Mammary epithelial cell (primary cell): ENCODE measurements around a stretch of chr20.

DNA sequence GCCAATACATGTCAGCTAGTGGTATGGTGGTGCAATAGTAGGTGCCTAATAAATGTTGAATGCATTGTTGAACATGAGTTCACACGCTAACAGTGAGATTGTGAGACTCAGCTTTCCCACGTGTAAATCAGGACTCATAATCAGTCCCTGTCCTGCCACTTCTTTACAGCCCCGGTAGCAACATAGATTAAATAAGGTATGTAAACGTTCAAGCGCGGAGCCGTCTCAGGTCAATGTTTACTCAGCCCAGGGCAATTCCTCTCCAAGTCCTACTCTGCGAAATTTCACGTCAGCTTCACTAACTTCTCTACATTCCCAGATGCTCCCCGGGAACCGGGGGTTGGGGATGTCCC, 728 bp upstream of the TP53INP2 start:
- CAGE, long polyA plus RNA: no peak
- RRBS: no CpG with 5 or more reads among the region's 11 CpGs

DNA sequence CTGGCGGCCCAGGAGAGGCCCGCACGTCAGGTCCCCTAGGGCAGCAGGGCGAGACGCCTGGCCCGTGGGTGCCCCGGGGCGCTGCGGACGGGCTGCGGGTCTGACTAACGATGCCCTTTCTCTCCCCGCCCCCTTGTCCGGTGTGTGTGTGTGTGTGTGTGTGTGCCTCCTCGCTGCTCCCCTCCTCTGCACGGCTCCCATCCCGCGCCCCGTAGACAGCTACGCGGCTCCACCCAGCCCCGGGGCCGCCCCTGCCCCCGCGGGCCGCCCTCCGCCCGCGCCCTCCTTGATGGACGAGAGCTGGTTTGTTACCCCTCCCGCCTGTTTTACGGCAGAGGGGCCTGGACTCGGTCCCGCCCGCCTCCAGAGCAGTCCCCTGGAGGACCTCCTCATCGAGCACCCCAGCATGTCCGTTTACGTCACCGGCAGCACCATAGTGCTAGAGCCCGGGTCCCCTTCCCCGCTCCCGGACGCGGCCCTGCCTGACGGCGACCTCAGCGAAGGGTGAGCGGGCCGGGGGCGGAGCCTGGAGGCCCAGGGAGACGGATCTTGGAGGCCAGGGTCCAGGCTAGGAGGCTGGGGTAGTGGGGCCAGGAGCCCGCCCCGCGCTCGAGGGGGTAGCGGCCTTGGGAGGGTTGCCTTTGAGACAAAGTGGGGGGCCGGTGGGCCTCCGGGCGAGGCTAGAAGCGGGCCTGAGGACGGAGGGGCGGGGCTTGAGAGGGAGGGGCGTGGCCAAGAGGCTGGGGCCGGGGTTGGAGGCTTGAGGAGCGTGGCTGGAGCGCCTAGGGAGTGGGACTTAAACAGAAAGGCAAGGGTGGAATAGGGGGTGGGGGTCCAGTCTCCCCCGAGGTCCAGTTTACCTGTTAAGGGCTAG, 5.1 kb downstream of the TP53INP2 start:
- CAGE, long polyA plus RNA: no peak
- RRBS: 2% methylated on average over 31 of the region's 67 CpGs

DNA sequence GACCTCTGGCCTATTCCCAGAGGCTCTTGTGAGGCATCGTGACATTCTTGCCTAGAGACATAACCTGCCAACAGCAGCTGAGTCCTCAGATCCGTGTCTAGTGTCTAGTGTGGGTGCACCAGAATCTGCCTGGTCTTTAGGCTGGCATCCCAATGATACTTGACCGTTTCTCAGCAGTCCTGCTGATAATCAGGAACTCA, 20.1 kb downstream of the TP53INP2 start:
- CAGE, long polyA plus RNA: no peak
- RRBS: no CpG with 5 or more reads among the region's 3 CpGs

- CAGE, long polyA plus RNA: no peak
Observed at GRCh38 chr20:34791548-34792104, 33.8 kb downstream of the NCOA6 start.

GRCh38 chr20:34824698-34825524, 540 bp downstream of the NCOA6 start:
- CAGE, long polyA plus RNA: no peak
- RRBS: 1% methylated on average over 45 of the region's 67 CpGs

DNA sequence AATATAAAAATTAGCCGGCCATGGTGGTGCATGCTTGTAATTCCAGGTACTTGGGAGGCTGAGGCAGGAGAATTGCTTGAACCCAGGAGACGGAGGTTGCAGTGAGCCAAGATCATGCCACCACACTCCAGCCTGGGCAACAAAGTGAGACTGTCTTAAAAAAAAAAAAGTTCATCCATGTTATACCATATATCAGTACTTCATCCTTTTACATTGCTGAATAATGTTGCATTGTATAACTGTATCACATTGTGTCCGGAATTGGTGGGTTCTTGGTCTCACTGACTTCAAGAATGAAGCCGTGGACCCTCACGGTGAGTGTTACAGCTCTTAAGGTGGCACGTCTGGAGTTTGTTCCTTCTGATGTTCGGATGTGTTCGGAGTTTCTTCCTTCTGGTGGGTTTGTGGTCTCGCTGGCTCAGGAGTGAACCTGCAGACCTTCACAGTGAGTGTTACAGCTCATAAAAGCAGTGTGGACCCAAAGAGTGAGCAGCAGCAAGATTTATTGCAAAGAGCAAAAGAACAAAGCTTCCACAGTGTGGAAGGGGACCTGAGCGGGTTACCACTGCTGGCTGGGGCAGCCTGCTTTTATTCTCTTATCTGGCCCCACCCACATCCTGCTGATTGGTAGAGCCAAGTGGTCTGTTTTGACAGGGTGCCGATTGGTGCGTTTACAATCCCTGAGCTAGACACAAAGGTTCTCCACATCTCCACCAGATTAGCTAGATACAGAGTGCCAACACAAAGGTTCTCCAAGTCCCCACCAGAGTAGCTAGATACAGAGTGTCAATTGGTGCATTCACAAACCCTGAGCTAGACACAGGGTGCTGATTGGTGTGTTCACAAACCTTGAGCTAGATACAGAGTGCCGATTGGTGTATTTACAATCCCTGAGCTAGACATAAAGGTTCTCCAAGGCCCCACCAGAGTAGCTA, 21.5 kb downstream of the ACSS2 start:
- CAGE, long polyA plus RNA: no peak
- RRBS: no CpG with 5 or more reads among the region's 13 CpGs

- CAGE, long polyA plus RNA: no peak
- RRBS: no CpG with 5 or more reads among the region's 2 CpGs
Observed at GRCh38 chr20:34953047-34953549, 2.5 kb downstream of the GSS start.

GRCh38 chr20:34954836-34955234, 771 bp downstream of the GSS start:
- CAGE, long polyA plus RNA: no peak
- RRBS: no CpG with 5 or more reads among the region's 13 CpGs

- CAGE, long polyA plus RNA: no peak
- RRBS: no CpG with 5 or more reads among the region's 22 CpGs
Observed at GRCh38 chr20:34985658-34986473, 30.2 kb downstream of the MYH7B start.

DNA sequence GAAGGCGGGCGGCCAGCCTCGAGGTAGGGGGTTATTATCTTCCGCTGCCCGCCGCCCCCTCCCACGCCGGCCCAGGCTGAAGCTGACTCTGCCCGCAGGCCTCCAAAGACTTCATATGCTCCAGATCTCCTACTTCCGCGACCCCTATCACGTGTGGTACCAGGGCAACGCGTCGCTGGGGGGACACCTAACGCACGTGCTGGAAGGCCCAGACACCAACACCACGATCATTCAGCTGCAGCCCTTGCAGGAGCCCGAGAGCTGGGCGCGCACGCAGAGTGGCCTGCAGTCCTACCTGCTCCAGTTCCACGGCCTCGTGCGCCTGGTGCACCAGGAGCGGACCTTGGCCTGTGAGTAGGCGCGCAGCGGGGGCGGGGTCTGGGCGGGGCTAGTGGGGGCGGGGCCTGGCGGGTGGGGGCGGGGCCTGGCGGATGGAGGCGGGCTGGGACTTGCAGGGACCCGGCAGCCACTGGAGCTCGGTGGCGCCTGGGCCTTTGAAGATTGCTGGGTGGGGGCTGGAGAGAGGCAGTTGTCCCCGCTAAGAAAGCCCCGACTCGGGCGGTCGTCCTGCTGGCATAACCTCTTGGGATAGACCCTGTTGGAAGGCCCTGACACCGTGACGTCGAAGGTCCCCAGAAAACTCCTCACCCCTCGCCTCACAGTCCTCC, 2.9 kb downstream of the PROCR start:
- CAGE, long polyA plus RNA: no peak
- RRBS: no CpG with 5 or more reads among the region's 48 CpGs

DNA sequence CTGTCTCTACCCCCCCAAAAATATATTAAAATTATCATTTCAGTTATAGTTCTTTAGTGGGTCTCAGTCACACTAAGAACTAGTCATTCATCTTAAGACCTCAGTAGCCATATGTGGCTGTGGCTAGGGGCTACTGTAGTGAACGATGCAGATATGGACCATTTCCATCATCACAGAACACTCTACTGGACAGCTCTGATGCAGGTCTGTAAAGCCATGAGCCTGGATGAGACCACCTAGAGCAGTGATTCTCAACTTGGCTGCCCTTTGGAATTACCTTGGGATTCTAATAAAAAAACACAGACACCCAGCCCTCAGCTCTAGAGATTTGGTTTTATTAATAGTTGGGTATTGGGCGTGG, 12.2 kb downstream of the MMP24OS start:
- CAGE, long polyA plus RNA: no peak
- RRBS: no CpG with 5 or more reads among the region's 2 CpGs

DNA sequence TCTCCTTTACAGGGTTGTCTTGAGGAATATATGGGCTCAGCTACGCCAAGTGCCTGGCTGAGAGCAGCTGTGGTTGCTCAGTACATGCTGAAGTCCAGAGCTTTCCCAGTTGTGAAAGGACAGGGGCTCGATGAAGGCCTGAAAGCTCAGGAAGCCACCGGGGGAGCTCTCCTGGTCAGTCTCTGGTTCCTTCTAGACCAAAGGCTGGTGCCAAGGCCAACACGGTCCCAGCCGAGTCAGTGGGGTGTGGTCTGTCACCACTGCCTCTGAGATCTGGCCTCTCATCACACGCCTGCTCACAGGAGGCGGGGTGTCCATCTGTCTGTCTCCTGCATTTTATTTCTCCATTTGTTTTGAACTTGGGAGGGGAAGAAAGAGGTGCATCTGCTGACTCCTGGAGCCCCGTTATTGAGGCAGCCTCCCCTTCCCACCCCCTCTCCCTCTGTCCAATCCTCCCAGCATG, 5.0 kb upstream of the FAM83C start:
- CAGE, long polyA plus RNA: no peak
- RRBS: no CpG with 5 or more reads among the region's 8 CpGs

GRCh38 chr20:35476355-35476899, 21.0 kb downstream of the CEP250 start:
- CAGE, long polyA plus RNA: no peak
- RRBS: no CpG with 5 or more reads among the region's 4 CpGs

DNA sequence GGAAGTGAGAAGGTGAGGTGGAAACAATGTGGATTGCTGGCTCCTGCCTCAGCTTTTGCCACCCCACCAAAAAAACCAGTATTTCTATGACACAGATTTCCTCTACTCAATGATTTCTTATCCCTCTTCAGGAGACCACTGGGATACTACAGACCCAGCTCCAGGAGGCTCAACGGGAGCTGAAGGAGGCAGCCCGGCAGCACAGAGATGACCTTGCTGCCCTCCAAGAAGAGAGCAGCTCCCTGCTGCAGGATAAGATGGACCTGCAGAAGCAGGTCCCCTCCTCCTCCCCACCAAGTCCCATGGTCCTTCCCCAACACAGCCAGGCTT, 36.2 kb downstream of the C20orf173 start:
- CAGE, long polyA plus RNA: no peak
- RRBS: no CpG with 5 or more reads among the region's 2 CpGs

GRCh38 chr20:35575739-35576931, 34.3 kb downstream of the ERGIC3 start:
- CAGE, long polyA plus RNA: no peak
- RRBS: no CpG with 5 or more reads among the region's 11 CpGs

DNA sequence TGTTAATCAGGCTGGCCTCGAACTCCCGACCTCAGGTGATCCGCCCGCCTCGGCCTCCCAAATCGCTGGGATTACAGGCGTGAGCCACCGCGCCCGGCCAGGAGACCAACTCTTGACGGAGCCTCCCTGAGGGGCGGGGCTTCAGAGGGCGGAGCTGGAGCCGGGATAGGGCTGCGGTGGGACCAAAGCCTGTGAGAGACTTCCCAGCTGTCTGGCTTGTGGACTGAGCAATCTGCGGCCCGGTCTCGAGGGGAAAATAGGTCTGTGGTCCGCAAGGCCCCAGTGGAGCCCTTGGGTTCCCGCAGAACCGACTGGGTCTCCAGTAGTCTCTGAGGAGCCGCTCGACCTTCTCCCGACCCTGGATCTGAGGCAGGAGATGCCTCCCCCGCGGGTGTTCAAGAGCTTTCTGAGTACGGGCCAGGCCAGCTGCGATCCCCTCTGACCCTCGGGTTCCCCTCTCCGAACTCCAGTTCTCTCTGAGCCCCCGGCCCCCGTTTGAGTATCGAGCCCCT, 1.3 kb downstream of the SPAG4 start:
- CAGE, long polyA plus RNA: no peak
- RRBS: 4% methylated on average over 8 of the region's 33 CpGs

DNA sequence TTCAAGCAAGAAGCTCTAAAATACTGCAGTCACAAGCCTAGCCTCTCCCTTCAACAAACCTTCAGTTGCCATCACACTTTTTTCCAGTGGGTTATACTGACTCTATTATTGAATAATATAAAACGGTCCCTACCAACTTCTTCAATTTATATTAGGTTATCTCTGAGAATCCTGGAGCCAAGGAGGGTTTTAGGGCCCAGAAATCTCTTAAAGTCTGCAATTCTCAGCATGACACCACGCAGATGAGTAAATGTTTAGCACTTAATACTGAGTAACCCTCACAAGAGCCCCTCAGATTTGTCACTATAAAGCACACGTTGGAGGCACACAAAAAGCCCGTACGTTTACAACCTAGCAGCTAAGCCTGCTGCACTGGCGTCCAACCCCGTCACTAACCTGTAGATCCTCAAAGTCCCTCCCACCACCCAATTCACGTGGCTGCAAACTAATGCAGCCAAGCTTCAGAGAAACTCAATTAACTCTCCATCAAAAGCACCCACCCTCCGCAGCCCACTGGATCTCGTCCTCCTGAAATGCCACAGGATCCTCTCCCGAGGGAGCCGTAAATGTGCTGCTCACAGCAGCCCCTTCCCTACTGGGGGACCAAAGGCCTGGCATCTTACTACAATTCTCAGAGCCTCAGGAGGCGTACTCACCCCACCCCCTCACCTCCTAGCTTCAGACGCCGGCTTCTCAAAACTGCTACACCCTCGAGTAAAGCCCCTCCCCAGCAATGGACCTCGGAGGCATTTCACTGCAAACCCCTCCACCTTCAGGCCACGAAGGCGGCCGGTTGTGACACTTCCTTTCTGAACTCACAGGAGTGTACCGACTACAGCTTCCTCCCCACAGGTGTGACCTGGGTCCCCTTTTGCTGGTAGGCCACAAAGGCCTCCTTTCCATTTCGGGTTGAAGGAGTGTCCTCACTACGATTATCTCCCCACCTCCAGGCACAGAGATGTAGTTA, 1.0 kb downstream of the CPNE1 start:
- CAGE, long polyA plus RNA: no peak
- RRBS: 0% methylated on average over 3 of the region's 23 CpGs

DNA sequence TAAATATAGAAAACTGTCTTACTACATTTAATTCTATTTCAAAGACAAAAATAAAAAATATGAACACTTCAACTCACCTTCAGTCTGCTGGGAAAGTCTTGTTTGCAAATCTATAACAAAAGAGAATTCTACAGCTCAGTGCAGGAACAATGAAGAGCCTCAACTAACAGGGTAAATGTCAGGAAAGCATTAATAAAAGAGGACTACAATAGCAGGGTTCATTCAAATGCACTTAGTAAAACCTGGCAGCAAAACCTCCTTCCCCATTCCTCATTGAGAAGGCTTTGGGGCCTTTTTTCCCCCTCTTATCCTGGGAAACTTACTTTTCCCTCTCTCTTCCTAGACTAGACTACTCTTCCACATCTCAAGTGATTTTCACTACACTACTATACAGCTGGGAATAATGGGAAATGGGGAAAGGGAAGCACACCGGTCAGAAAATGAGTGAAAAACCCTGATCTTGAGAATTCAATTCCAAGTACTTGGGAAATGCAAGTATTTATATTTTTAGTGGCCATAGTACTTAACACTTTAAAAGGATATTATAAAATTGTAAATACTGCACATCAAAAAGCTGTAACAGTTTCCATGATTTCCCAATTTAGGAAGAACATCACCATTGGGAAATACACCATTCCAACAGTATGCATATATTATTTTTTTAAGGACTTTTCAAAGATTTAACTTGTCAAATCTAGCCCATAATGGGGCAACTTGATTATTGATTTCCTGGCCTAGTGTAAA, 10.1 kb downstream of the ROMO1 start:
- CAGE, long polyA plus RNA: no peak
- RRBS: no CpG with 5 or more reads among the region's 1 CpG

GRCh38 chr20:35740436-35740753, 1.7 kb downstream of the RBM39 start:
- CAGE, long polyA plus RNA: no peak
- RRBS: no CpG with 5 or more reads among the region's 6 CpGs

DNA sequence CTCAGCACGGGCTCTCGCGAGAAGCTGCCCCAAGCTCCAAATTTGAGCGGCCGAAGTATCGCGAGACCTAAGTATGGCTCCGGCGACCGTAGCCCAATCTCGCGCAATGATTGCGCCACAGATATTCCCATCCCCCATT, 104 bp upstream of the RBM39 start:
- CAGE, long polyA plus RNA: no peak
- RRBS: no CpG with 5 or more reads among the region's 13 CpGs